ENCODE measurements around a stretch of chr3.

DNA sequence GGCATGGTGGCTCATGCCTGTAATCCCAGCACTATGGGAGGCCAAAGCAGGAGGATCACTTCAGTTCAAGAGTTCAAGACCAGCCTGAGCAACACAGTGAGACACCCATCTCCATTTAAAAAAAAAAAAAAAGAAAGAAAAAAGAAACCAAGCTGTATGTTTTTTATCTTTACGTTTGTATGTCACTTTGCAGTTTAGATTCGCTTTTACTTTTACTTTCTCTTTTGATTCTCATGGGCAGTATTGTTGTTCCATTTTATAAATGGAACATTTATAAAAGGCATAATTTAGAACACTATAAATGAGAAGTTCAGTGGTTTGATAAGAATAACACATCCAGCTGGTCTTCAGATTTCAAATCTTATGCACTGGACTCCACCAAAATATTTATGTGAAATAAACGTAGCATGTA lies 31.2 kb upstream of the TNIK start:
- PRO-cap, 7 experiments: peak in 1 of 7 experiments; most common plus-strand start position 304 of the sequence (in 1); most common minus-strand start position 117 of the sequence (in 1)

DNA sequence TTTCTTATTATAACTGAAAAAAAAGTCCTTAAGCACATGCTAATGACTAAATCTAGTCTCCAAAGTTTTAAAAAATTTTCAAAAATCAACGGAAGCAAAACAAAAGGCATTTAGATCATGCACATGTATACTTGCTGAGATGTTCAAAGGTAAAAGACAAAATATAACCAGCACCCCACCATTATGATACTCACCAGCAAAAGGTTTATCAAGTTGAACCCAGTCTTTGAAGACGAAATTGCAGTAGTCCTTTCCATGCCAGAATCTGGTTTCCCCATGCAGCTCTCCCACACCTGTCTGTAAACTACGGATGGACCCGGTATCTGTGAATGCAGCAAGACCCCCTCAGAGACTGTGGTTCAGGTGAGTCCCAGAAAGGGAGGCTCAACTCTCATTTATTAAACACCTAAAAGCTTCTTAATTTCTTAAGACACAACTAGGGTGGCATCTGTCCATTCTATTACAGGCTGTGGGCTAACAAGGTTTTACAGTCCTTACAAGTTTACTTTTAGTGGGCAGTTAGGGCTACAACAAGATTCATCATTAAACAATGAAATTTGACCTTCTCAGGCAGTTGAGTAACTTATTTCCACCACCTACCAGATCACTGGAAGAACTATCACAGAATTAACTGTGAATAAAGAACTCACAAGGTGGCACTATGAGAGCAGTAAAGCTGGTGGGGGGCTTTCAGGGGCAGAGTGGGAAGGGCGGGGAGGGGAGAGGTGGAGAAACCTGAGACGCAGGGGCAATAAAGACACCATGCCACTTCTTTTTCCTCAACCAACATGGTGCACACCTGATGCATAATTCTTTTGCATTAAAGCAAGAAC lies 132.7 kb downstream of the PLD1 start:
- PRO-cap, 7 experiments: no peak in any of the 7 experiments

DNA sequence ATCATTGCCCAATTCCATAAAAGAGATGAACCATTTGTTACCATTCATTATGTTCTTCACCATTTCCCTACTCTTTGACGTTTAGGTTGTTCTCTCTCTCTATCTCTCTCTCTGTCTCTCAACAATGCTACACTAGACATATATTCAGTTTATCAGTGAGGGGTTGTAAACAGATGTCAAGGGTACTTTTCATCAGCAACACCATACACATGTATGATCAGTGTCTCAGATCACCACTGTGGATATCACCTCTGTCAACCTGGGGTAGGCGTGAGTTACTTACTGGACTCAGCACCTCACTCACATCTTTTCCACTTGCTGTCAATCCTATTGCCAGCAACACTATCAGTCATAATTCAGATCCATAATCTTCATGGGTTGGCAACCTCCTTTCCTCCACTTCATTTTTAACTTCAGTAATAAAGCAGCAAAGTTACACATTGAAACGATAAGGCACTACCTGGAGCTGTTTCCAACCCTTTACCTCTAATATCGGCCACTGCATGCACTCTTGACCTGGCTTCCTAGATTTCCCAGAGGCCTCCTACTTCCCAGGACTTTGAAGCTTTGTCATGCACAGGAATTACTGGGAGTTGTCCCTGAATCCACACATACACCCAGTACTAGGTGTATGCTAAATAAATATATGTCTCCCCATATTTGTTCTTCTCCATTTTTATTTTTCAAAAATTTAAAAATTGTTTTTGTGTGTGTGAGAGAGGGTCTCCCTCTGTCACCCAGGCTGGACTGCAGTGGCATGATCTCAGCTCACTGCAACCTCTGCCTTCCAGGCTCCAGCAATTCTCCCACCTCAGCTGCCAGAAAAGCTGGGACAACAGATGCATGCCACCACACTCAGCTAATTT lies 126.2 kb downstream of the PLD1 start:
- PRO-cap, 7 experiments: no peak in any of the 7 experiments

GRCh38 chr3:171753036-171753746 lies 57.1 kb downstream of the PLD1 start:
- PRO-cap, 7 experiments: no peak in any of the 7 experiments

DNA sequence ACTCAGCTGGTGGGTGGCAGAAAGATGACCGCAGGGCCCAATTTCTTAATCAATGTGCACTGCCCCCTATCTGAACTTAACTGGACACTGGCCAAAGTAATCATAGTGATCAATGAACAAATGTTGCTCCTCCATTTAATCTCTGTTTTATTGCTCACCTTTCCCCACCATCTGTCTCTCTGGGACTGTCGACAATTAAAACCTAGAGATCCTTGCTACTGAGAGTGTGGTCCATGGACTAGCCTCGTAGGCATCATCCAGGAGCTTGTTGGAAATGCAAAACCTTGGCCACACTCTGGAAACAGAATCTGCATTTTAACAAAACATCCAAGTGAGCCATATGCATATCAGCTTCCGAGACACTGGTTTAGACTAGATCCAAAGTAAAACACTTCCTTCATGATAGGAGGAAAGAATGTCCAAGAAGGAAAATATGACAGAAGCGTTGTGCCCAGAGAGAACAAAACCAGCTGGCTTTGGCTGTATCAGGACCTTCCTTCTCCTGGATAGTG lies 52.0 kb downstream of the PLD1 start:
- PRO-cap, 7 experiments: no peak in any of the 7 experiments

GRCh38 chr3:171792387-171793129 lies 17.7 kb downstream of the PLD1 start:
- PRO-cap, 7 experiments: no peak in any of the 7 experiments

GRCh38 chr3:171975359-171975791 lies 64.0 kb upstream of the FNDC3B start:
- PRO-cap, 7 experiments: no peak in any of the 7 experiments

GRCh38 chr3:172041995-172043098 lies 3.0 kb downstream of the FNDC3B start:
- PRO-cap, 7 experiments: no peak in any of the 7 experiments

GRCh38 chr3:172115028-172115476 lies 75.7 kb downstream of the FNDC3B start:
- PRO-cap, 7 experiments: no peak in any of the 7 experiments

- PRO-cap, 7 experiments: no peak in any of the 7 experiments
Observed at GRCh38 chr3:172133444-172133987, 94.1 kb downstream of the FNDC3B start.

GRCh38 chr3:172138803-172139513 lies 99.6 kb downstream of the FNDC3B start:
- PRO-cap, 7 experiments: no peak in any of the 7 experiments

DNA sequence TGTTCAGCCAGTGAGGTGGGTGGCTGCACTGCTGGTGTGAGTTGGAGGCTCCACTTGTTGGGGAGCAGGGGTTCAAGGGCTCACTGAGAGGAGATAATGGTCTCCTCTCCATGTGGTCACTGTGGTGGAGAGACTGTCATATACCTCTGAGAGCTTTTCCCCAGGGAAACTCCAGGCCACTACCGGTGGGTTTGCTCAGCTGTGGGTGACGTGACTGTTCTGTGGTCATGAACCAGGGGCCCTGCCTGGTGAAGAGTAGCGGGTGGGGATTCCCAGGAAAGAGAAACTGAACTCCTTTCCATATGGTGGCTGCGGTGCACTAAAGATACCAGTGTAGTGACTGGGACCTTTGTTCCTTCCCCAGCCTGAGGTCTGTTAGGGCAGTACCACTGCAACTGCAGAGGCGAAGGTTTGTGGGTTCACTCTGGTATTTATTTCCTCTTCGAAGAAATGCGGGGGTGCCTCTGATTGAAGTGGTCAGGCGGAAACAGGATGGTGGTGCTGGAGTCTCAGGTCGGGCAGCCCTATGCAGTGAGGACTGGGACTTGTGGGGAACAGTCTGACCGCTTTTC lies 69.0 kb upstream of the TNFSF10 start:
- PRO-cap, 7 experiments: peak in 2 of 7 experiments; most common plus-strand start position 378 of the sequence (in 2); most common minus-strand start position 321 of the sequence (in 2)

GRCh38 chr3:172604071-172604335 lies 80.8 kb upstream of the TNFSF10 start:
- PRO-cap, 7 experiments: no peak in any of the 7 experiments

DNA sequence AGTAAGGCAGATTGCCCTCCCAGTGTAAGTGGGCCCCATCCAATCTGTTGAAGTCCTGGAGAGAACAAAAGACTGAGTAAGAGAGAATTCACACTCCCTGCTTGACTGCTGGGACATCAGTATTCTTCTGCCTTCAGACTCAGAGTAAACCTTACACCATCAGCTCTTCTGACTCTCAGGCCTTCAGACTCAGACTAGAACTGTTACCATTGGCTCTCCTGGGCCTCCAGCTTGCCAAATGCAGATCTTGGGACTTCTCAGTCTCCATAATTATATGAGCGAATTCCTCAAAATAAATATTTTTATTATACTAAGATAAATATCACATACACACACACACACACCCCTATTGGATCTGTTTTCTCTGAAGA lies 84.6 kb upstream of the TNFSF10 start:
- PRO-cap, 7 experiments: no peak in any of the 7 experiments

DNA sequence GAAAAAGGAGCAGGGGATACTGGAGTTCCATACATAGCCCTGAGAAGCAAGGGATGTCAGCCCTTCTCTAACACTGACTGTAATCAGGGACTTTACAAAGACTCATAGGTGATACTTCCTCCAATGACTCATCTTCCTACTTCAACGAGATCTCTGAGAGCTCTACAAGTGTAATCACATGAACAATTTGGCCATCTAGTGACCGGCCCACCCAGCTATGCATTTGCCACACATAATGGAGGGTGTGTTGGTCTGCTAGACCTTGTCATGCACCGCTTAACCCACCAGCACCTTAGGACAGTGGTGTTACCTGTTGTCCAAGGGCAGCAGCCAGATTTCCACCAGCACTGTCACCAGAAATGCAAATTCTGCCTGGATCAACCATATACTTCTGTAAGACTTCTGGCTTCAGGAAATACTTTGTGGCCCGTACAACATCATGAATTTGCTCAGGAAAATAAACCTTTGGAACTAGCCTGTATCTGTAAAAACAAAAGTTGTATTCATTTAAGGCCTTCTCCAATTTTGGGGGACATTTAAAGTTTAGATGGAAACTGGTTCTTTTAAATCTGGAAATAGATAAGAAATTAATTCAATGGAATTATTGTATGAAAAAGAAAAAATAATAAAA lies 75.1 kb downstream of the NCEH1 start:
- PRO-cap, 7 experiments: no peak in any of the 7 experiments

GRCh38 chr3:172698735-172698996 lies 12.2 kb downstream of the NCEH1 start:
- PRO-cap, 7 experiments: no peak in any of the 7 experiments

- PRO-cap, 7 experiments: no peak in any of the 7 experiments
Observed at GRCh38 chr3:172709530-172709791, 1.4 kb downstream of the NCEH1 start.

DNA sequence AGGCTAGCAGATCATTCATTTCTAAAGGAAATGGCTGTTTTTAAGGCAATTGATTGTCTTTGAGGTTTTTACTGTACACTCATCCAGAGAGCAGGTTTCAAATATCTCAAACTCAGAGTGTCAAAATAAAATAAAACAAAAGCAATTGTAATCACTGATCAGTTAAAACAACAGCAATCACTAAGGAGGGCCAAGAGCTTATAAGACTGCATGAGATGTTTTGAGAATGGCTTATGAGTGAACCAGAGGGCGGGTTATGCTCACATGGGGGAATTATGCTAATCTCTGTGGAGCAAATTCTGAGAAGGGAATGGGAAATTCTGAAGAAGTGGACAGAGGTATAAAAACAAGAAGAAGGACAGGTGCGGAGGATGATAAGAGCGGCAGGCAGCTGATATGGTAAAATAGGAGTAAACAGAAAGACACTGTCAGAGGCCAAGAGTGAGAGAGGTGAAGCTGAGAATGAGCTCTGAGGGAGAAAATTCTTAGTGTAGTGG lies 134.0 kb downstream of the SPATA16 start:
- PRO-cap, 7 experiments: no peak in any of the 7 experiments

DNA sequence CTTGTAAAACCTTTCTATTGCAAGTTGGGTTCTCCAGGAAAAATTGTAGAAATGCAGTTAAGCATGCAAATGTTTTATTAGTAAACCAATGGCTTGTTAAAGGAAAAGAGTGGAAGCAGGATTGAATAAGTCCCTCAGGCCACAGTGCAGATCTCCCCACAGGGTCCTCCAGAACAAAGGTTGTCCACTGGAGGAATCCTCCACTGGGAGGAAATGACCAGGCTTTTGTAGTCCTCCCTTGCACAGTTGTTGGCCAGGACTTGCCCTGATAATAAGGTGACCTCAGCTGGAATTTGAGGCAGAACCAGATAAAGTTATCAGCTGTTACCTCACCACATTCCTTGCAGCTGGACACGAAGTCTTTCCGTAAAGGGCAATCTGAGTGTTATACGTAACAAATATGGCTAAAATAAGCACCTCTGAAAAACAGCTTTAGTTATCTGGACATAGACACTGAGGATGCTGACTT lies 83.6 kb upstream of the NAALADL2 start:
- PRO-cap, 7 experiments: no peak in any of the 7 experiments

DNA sequence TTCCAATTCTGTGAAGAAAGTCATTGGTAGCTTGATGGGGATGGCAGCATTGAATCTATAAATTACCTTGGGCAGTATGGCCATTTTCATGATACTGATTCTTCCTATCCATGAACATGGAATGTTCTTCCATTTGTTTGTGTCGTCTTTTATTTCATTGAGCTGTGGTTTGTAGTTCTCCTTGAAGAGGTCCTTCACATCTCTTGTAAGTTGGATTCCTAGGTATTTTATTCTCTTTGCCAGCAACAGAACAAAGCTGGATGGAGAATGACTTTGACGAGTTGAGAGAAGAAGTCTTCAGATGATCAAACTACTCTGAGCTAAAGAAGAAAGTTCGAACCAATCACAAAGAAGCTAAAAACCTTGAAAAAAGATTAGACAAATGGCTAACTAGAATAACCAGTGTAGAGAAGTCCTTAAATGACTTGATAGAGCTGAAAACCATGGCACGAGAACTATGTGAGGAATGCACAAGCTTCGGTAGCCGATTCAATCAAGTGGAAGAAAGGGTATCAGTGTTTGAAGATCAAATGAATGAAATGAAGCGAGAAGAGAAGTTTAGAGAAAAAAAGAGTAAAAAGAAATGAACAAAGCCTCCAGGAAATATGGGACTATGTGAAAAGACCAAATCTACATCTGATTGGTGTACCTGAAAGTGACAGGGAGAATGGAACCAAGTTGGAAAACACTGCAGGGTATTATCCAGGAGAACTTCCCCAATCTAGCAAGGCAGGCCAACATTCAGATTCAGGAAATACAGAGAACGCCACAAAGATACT lies 66.6 kb downstream of the NAALADL2 start:
- PRO-cap, 7 experiments: no peak in any of the 7 experiments